Fibroblast of villous mesenchyme (primary cell): ENCODE measurements around the gene ZFP69B.

GRCh38 chr1:39539230-39539542, 37.4 kb downstream of the PABPC4 start:
- CAGE, long polyA plus RNA: no peak

DNA sequence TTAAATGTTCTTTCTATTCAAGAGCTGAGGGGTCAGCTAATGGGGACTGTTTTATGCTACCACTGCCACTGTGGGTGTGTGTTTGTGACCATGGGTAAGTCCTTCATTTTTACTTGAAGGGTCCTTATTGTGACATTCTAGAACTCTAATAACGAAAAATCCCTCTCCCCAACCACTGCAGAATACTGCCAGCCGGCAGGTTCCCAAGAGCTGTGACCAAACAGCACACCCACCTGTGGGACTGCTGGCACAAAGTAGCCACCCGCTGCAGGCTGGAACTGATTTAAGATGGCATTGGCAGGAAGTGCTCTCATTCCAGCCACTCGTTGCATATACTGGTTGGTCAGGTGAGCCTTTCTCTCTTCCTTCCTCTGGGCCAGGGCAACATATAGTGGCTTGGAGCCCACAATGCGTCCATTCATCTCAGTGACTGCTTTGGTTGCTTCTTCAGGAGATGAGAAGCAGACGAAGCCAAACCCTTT, 11.7 kb downstream of the PABPC4 start:
- CAGE, long polyA plus RNA: no peak

DNA sequence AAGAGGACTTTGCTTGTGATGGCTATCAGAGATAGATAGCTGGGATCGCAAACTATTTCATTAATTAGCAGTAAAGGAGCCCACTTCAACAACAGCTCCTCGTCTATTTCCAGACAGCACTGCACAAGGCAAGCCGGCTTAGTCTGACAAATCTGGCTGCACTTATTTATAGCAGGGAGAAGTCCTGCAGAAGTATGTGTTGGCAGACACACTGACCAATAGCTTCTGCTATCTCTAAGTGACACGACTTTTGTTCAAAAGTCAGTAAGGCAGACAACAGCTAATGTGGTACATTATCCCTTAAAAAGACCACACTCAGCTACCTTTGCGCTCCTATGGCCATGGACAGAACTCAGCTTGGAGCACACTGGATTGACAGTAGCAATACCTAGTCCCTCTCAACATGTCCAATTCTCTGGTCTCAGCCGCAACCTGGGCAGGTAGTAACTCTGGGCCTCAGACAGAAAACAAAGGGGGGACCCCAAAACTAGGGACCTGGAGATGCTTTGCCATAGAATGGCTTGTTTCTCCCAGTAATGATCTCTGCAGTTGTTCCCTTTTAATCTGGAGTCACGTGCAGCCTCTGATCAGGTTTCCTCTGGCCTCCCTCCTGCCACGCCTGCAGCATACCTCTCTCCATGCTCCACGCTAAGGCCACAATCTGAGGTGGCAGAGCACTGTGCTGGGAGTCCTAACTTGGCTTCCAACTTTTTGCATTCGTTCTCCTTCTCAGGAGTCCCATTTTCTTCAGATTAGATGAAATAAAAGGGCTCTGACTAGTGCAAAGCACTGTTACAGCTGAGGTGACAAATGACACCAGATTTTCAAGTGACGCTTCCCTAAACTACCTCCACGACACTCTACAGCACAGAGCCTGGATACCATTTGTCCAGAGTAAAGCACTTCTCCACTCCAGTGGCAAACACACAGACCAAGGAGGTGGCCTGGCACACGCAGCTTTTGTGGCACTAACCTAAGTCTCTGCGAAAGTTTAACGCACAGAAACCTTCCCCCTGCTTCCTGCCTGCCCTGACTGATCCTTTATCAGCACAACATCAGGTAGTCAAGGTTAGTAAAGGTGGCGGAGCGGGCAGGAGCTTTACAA, 2.0 kb downstream of the PABPC4 start:
- CAGE, long polyA plus RNA: no peak

GRCh38 chr1:39980587-39981222, 25.8 kb downstream of the MFSD2A start:
- CAGE, long polyA plus RNA: no peak

GRCh38 chr1:40267634-40268292, 9.7 kb downstream of the ZMPSTE24 start:
- CAGE, long polyA plus RNA: no peak

GRCh38 chr1:40315960-40316467, 1.1 kb downstream of the COL9A2 start:
- CAGE, long polyA plus RNA: no peak

- CAGE, long polyA plus RNA: no peak
These were observed 16.4 kb downstream of the SMAP2 start for GRCh38 chr1:40389811-40390532.

GRCh38 chr1:40449605-40450774, at the start of gene ZFP69B:
Gene ZFP69B (plus strand): TSS chr1:40450476.
- CAGE, long polyA plus RNA: no peak

- CAGE, long polyA plus RNA: no peak
These were observed 21.5 kb downstream of the NFYC start for GRCh38 chr1:40712935-40713429.

DNA sequence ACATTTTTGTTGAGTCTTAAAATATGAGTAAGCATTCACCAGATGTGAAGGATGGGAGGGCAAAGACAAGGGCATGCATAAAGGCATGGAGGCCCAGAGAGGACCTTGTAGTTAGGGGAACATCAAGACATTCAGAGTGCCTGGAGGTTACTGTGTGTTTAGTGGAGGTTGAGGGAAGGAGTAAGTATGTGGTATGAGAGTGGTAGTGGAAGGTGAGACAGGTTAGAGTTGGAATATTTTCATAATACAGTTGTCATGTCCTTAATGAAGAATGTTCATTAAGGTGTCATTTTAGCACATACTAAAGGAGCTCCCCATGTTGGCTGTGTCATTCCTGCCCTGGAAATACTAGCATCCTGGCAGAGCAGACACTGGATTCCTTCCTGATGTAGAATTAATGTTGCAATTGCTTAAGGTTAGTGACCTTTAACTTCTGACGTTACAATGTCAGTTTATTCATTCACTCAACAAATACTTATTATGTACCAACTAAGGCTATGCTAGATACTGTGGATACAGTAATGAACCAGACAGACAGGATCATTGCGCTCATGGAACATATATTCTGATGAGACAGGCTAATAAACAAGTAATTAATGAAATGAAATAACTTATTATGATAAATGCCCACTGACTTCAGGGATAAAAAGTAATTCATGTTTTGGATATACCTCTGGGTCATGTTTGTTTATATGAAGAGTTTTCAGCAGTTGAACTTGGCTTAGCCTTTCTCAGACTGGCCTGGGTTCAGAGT, 43.6 kb upstream of the KCNQ4 start:
- CAGE, long polyA plus RNA: no peak

- CAGE, long polyA plus RNA: no peak
These were observed 1.4 kb downstream of the CITED4 start for GRCh38 chr1:40860431-40861588.

DNA sequence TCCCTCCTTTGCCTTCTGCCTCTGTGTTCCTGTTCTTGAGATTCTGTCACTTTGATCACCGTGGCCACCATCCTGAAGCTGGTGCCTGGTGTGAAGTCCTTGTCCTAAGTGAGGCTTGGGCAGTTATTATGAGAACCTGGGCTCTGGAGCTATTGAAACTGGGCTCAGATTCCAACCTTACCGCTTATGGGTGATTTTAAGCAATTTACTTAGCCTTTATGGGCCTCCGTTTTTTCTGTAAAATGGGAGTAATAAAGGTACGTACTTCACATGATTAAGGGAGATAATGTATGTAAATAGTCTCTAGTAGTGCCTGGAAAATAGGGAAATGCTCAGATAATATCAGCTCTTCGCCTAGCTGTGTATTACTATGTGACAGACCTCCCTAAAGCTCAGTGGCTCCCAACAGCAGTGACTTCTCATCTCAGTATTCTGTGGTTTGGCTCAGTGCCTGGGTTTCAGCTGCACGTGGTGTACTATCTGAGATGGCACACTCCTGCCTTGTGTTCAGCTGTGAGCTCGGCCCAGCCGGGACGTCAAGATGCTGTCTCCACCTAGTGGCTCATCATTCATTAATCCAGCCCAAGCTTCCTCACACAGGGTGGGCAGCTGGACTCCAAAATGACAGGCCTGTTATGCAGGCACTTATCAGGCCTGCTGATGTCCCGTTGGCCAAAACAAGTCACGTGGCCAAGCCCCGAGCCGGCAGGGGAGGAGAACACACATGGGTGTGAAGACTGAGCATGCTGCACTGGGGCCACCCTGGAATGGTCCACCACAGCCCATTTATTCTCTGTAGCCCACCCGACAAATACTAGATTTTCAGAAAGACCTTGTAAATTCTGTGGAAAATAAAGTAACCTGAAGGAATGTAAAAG, 17.9 kb downstream of the SLFNL1 start:
- CAGE, long polyA plus RNA: no peak

GRCh38 chr1:41486240-41487369, 2.1 kb upstream of the EDN2 start:
- CAGE, long polyA plus RNA: no peak

DNA sequence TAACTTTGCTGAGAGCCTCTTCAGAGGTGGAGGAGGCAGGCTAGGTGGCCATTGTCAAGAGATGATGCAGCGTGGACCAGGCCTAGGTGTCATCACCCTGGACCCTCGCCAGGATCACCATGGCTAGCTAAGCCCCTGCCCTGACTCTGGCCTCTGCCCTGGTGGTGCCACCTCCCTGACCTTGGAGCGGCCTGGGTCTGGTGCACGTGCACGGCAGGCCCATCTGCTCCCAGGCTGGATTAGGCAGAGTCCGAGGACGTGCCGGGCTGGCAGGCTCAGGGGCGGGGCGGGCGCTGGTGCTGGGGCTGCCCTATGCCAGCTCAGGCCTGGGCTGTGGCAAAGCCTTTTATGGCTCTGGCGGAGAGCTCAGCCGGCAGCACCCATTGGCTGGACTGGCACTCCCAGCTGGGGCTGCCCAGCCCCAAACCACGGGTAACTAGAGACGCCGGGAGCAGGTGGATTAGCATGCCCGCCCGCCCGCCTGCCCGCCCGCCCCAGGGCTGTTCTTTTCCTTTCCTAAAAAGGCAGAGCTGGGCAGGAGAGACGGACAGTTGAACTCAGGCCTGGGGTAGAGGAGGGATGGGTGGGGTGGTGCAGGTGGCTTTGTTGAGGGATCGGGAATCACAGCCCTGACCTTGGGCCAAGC, 17.1 kb upstream of the EDN2 start:
- CAGE, long polyA plus RNA: no peak

GRCh38 chr1:41673317-41673820, 188.9 kb upstream of the EDN2 start:
- CAGE, long polyA plus RNA: no peak

GRCh38 chr1:41709171-41709748, 209.5 kb downstream of the HIVEP3 start:
- CAGE, long polyA plus RNA: no peak

GRCh38 chr1:41853044-41853419, 65.7 kb downstream of the HIVEP3 start:
- CAGE, long polyA plus RNA: no peak

- CAGE, long polyA plus RNA: no peak
These were observed 48.5 kb downstream of the HIVEP3 start for GRCh38 chr1:41870120-41870675.

DNA sequence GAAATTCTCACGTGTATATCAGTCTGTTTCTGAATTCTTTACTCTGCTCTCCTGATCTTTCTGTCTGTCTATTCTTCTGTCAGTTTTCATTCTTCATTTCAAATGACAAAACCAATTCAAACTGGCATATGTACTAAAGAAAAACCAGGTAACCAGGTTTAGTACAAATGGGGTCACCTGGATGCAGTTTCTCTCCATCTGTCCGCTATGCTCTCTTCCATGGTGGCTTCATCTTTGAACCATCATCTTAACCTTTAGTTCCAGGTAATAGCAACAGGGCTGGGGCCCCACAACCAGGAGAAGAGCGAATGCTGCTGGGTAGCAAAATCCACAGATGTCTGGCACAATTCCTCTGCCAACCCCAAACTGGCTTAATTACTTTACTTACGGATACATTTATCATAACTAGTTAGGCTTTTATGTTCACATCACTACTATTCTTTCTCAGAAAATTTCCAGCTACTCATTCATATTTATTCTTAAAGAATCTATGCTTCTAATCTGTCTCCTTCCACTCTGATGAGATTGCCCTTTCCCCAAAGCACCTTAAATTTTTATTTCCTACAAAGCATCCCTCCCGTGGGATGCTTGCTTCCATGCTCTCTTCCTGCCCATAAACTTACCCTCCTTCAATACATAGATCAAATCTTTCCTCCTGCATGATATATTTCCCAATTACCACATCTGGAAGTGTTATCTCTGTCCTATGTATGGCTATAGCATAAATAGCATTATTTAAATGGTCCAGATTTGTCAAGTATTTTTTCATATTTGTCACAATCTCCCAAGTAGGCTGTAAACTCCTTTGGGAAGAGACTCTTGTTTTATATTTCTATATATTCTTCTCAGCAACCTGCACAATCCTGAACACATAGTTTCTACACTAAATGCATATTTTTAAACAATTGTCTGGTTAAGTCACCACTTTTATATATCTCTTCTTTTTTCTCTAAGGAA, 103.3 kb upstream of the HIVEP3 start:
- CAGE, long polyA plus RNA: no peak

GRCh38 chr1:42234158-42234747, 69.7 kb upstream of the GUCA2A start:
- CAGE, long polyA plus RNA: no peak